Epidermal melanocyte (primary cell): ENCODE measurements around a stretch of chr2.

GRCh38 chr2:47159724-47161064 is 5.1 kb upstream of the STPG4 start:
- RRBS = no CpG with 5 or more reads among the region's 8 CpGs

GRCh38 chr2:47161320-47161908 is 6.3 kb upstream of the STPG4 start:
- RRBS = no CpG with 5 or more reads among the region's 4 CpGs

GRCh38 chr2:47309524-47310008 is 59.5 kb upstream of the EPCAM start:
- RRBS = no CpG with 5 or more reads among the region's 5 CpGs

- RRBS = no CpG with 5 or more reads among the region's 12 CpGs
Observed at GRCh38 chr2:47310009-47311157, 58.7 kb upstream of the EPCAM start.

DNA sequence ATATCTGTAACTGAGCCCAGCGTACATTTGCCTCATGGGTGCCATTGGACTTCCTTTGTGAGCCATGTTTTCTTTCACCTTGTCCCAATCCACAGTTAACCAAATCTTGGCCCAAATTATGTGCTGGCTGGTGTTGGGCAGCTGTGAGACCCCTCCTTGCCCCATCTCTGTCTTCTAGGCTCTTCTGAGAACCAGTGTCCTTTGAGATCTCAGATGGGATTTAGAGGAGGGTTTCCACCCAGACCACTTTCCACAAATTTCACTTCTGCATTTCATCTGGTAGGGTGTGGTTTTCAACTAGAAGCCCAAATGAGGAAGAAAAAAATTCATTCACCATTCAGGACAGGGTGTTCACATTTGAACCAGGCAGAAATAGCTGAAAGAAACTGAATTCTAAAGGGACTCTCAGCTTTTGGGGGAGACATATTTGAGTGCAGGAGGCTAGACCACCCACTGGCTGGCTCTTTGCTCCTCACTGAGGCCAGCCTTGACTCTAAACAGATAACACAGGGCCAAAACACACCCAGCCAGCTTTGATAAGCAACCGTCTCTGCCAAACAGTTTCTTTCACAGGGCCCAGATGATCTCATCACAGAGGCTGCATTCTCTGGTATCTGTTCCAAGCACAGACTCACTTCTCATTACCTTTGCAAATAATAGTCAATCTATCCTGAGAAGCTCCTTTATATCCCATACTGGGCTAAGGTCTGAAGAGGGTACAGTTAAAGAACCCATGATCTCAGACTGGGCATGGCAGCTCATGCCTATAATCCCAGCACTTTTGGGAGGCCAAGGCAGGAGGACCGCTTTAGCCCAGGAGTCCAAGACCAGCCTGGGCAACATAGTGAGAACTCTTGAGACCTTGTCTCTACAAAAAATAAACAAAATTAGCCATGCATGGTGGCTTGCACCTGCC is 32.3 kb upstream of the EPCAM start:
- RRBS = no CpG with 5 or more reads among the region's 3 CpGs

DNA sequence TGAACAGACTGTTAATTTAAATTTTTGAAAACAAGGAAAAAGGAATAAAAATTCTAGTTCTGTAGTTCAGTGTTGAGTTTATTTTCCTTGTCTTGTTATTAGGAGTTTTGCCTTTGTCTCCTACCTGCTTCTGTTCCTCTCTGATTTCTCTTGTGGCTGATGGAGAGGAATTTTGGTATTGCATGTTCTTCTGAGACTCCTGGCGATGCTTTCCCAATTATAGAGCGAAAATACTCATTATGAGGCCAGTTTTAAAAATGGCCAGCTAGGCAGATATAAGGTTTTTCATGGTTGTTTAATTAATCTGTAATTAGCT is 23.3 kb upstream of the EPCAM start:
- RRBS = no CpG with 5 or more reads among the region's 2 CpGs

- RRBS = no CpG with 5 or more reads among the region's 5 CpGs
Observed at GRCh38 chr2:47698508-47699089, 84.3 kb upstream of the MSH6 start.

GRCh38 chr2:47790897-47791291 is 7.9 kb downstream of the MSH6 start:
- RRBS = no CpG with 5 or more reads among the region's 3 CpGs

DNA sequence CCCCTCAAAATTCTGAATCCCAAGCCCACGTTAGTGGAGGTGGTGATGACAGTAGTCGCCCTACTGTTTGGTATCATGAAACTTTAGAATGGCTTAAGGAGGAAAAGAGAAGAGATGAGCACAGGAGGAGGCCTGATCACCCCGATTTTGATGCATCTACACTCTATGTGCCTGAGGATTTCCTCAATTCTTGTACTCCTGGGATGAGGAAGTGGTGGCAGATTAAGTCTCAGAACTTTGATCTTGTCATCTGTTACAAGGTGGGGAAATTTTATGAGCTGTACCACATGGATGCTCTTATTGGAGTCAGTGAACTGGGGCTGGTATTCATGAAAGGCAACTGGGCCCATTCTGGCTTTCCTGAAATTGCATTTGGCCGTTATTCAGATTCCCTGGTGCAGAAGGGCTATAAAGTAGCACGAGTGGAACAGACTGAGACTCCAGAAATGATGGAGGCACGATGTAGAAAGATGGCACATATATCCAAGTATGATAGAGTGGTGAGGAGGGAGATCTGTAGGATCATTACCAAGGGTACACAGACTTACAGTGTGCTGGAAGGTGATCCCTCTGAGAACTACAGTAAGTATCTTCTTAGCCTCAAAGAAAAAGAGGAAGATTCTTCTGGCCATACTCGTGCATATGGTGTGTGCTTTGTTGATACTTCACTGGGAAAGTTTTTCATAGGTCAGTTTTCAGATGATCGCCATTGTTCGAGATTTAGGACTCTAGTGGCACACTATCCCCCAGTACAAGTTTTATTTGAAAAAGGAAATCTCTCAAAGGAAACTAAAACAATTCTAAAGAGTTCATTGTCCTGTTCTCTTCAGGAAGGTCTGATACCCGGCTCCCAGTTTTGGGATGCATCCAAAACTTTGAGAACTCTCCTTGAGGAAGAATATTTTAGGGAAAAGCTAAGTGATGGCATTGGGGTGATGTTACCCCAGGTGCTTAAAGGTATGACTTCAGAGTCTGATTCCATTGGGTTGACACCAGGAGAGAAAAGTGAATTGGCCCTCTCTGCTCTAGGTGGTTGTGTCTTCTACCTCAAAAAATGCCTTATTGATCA is 16.4 kb downstream of the MSH6 start:
- RRBS = no CpG with 5 or more reads among the region's 10 CpGs

GRCh38 chr2:47839311-47839852 is 56.4 kb downstream of the MSH6 start:
- RRBS = no CpG with 5 or more reads among the region's 7 CpGs

GRCh38 chr2:47873459-47873855 is 32.8 kb downstream of the FBXO11 start:
- RRBS = no CpG with 5 or more reads among the region's 1 CpG

DNA sequence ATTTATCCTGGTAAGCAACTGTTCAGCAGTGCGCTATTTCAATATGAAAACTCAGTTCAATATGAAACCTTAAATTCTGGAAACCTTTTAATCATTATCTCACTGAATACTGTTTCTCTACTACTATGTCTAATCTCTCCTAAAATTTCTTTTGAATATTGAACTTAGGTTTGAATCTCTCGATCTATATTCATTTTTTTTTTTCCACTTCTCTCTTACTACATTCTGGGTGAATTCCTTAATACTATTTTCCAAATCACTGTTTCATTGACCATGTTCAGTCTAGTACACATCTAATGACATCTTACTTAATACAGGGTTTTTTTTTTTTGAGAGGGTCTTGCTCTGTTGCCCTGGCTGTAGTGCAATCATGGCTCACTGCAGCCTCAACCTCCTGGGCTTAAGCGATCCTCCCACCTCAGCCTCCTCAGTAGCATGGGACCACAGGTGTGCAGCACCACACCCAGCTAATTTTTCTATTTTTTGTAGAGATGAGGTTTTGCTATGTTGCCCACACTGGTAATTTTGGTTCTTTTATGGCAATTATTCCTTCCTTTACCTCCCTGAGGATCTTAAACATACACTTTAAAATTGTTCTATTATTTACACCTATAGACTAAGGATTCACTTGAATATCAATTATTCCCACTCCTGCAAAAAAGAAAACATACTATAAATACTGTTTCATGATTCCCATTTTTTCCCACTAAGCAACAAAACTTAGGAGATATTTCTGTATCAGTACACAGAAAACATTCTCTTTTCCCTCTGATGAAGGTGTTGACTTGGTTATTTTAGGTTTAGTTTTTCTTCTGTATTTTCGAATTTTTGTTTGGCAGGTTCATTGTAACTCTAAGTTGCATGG is 29.3 kb downstream of the FBXO11 start:
- RRBS = no CpG with 5 or more reads among the region's 4 CpGs

GRCh38 chr2:48353186-48353458 is 38.6 kb downstream of the FOXN2 start:
- RRBS = no CpG with 5 or more reads among the region's 1 CpG

DNA sequence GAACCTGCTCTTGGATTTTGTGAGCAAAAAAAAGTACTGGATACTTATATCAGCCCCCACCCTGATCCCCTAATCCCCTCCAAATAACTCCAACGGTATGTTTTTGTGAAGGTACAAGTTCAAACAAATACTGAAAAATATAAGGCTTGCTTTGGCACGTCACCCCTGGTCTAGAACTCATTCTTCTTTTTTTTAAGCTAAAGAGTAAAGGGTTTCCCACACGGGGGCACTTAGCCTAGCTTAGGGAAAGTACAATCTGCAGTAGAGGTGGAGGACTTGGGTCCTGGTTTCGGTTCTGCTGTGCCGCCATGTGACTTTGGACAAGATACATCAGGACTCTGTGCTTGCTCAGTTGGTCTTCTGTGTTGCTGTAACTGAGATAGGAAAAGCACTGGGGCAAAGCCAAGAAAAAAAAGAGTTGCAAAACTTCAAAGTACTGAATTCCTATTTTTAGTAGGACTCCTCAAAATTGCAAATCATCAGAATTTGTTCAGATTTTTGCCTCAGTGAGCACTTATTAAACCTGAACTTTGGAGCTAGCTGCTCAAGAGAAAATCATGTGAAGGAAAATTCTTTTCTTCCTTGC is 7.0 kb upstream of the PPP1R21 start:
- RRBS = no CpG with 5 or more reads among the region's 5 CpGs

DNA sequence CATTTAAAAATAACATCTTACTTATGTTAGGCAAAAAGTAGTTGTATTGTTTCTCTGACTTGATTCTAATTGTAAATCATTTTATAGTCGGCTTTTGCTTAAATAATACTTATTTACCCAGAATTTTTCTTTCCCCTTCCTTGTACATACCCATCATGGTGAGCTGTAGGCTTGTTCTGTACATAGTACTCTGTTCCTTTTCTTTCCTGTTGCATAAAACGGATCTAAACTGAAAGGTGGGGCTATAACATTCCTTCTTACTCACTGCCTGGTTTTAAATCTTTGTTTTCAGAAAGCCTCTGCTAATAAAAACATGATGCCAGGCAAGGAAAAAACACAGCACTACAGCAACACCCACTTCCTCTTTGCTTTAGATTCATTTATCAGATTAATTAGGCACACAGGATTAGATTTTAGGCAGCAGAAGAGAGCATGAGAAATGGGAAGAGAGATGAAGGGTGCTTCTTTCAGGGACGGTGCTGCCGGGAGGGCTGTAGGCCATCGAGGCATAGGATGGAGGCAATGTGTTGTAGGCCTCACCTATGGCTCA is 19.6 kb upstream of the STON1 start:
- RRBS = no CpG with 5 or more reads among the region's 5 CpGs

DNA sequence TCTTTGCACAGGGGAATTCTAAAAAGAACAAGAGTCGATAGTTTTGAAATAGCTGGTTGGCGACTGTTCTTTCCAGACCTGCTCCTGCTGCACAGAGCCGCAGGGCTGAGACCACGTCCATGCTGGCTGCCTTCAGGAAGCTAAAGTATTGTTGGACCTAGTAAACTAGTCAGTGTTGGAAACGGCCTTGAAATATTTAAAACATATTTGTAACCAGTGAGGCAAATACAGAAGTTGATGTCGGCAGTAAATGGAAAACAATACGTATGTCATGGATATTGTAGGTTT is 15.3 kb upstream of the STON1 start:
- RRBS = no CpG with 5 or more reads among the region's 7 CpGs

GRCh38 chr2:48525374-48525838 is 4.5 kb upstream of the STON1 start:
- RRBS = no CpG with 5 or more reads among the region's 7 CpGs

GRCh38 chr2:48530929-48531806 is 1.2 kb downstream of the STON1 start:
- RRBS = no CpG with 5 or more reads among the region's 13 CpGs

DNA sequence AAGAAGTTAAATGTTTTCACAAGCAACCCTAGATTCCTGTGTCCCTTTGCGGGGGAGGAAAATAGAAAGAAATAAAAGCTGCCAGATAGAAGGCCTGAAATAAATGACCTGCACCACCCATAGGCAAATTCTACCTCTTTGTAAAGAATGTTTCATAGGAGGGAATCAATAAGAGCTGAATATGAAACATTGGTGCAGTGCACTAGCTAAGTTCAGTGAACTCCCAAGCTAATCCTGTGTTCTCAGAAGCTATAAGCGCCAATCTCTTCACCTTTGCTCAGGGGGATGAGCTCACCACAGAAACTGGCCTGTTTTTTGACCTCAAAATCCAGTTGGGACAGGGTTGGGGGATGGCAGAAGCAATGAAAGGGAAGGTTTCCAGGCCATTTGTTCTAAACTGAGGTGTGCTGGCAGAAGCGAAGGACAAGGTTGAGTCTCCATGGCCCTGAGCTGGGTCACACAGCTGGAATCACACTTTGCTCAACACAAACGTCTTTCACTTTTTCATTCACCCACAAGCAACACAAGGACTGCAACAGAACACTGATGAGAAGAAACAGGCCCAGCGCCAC is 258.5 kb downstream of the NRXN1 start:
- RRBS = no CpG with 5 or more reads among the region's 5 CpGs

DNA sequence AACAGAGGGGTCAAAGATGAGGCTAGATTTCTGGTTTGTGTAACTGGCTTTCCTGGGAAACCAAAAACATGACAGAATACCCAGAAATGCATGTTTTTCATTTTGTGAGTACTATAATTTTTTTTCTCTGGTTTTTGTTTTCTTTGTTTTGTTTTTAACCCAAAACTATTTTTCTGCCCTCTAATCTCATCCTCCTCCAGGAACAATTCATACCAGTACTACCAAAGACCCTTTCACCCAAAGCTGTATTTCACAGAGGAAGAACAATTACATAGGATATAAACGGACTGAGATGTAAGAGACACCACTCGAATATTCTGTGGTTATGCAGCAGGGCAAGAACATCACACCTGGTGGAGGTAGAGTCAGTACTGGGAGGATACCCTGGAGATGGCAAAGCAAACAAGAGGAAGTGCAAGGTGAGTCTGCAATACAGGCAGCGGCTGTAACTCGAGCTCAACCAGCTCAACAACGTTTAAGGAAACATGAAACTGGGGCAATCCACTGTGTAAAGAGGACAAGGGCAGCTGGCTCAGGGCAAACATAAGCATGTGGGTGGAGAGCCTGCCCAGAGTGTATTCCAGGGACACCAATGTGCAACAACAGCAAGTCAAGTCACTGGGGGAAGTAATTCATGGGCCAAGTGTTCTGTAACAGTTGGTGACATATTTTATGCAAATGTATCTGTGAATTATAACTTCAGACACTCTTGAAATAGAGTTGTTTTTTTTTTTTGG is 19.0 kb downstream of the NRXN1 start:
- RRBS = no CpG with 5 or more reads among the region's 5 CpGs